ENCODE data around the genes TRPM3 and GCNT1.

- RAMPAGE, long total RNA: no peak
- RRBS, 2 experiments: no CpG with 5 or more reads among the region's 6 CpGs
CAGE:
- cytosol, long polyA minus RNA: no peak
- cytosol, long polyA plus RNA: no peak
- long polyA plus RNA: no peak
- nucleolus, long total RNA: no peak
- nucleus, long polyA plus RNA: no peak
- nucleus, long total RNA: no peak
These were observed 215.8 kb downstream of the TRPM3 start for GRCh38 chr9:70905591-70906113.

GRCh38 chr9:71120600-71121870 is at the start of gene TRPM3:
TRPM3 (minus strand) TSS chr9:71121621.
- RAMPAGE, long total RNA: no peak
- RRBS, 2 experiments: no CpG with 5 or more reads among the region's 27 CpGs
CAGE:
- cytosol, long polyA minus RNA: no peak
- cytosol, long polyA plus RNA: no peak
- long polyA plus RNA: no peak
- nucleolus, long total RNA: no peak
- nucleus, long polyA plus RNA: no peak
- nucleus, long total RNA: no peak

DNA sequence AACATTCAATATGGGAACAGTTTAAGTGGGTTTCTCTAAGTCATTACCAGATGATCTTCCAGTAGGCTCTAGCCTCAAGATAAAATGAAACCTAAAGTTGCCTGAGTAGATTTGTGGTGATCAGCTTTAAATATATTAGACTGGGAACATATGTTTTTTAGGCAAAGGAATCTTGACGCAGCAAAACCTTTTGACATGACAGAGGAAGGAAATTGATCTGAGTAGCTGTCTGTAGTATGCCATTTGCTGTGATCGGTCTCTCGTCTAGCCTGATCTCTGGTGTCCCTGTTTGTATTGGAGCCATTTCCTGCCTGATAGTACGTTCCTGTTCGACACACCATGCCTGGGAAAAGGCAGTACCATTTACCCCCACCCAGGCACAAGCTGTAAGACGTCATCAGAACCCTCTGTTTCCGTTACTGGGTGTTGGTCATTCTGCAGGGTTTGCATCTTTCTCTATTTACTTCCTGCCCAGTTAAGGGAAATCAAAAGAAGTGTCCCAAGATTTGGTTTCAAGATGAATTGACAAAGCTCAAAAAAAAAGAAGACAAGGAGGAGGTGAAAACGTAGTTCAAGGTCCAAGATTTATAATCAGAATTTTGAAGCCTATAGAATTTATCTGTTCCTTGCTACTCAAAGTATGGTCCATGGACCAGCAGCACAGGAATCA is 129.7 kb downstream of the CEMIP2 start:
- RAMPAGE, long total RNA: no peak
- RRBS, 2 experiments: no CpG with 5 or more reads among the region's 8 CpGs
CAGE:
- cytosol, long polyA minus RNA: no peak
- cytosol, long polyA plus RNA: no peak
- long polyA plus RNA: no peak
- nucleolus, long total RNA: no peak
- nucleus, long polyA plus RNA: no peak
- nucleus, long total RNA: no peak

DNA sequence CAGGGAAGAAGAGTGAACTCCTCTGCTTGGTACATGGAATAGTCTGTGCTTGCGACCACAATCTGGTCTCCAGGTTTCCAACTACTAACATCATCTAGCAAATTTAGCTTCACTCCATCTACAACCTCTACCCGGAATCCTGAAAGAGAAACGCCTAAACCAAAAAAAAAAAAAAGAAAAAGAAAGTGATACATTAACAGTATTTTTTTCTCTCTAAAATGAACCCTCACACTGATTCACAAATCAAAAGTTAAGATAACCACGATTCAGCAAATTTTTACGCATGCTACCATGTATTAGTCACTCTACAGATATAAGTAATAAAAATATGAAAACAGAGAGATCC is 33.5 kb downstream of the CEMIP2 start:
- RAMPAGE, long total RNA: no peak
- RRBS, 2 experiments: no CpG with 5 or more reads among the region's 5 CpGs
CAGE:
- cytosol, long polyA minus RNA: no peak
- cytosol, long polyA plus RNA: no peak
- long polyA plus RNA: no peak
- nucleolus, long total RNA: no peak
- nucleus, long polyA plus RNA: no peak
- nucleus, long total RNA: no peak

GRCh38 chr9:71768990-71770191 is 1.1 kb upstream of the CEMIP2 start:
- RAMPAGE, long total RNA: no peak
- RRBS, 2 experiments: 1 to 2% methylated on average over 41 of the region's 73 CpGs
CAGE:
- cytosol, long polyA minus RNA: no peak
- cytosol, long polyA plus RNA: no peak
- long polyA plus RNA: no peak
- nucleolus, long total RNA: no peak
- nucleus, long polyA plus RNA: no peak
- nucleus, long total RNA: no peak

- RAMPAGE, long total RNA: no peak
- RRBS, 2 experiments: no CpG with 5 or more reads among the region's 5 CpGs
CAGE:
- cytosol, long polyA minus RNA: no peak
- cytosol, long polyA plus RNA: no peak
- long polyA plus RNA: no peak
- nucleolus, long total RNA: no peak
- nucleus, long polyA plus RNA: no peak
- nucleus, long total RNA: no peak
These were observed 20.0 kb upstream of the GDA start for GRCh38 chr9:72129246-72129632.

DNA sequence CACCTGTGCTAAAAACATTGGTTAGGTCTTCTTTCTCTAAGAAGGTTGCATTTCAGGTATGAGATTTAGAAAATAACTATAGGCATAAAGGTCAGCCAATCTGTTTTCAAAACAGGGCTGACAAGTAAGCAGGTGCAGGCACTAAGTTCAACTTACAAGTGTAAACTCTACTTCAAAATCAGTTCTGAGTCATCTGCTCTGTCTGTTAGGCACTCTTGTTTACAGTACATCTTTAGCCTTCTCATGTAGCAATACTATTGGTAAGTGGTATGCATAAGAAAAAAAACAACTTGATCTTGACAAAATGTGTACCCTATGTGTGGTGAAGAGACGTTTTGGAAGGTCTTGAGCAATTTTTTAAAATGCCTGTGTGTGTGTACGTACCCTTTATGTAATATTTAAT is 31.5 kb upstream of the ZFAND5 start:
- RAMPAGE, long total RNA: no peak
- RRBS, 2 experiments: no CpG with 5 or more reads among the region's 2 CpGs
CAGE:
- cytosol, long polyA minus RNA: no peak
- cytosol, long polyA plus RNA: no peak
- long polyA plus RNA: no peak
- nucleolus, long total RNA: no peak
- nucleus, long polyA plus RNA: no peak
- nucleus, long total RNA: no peak

DNA sequence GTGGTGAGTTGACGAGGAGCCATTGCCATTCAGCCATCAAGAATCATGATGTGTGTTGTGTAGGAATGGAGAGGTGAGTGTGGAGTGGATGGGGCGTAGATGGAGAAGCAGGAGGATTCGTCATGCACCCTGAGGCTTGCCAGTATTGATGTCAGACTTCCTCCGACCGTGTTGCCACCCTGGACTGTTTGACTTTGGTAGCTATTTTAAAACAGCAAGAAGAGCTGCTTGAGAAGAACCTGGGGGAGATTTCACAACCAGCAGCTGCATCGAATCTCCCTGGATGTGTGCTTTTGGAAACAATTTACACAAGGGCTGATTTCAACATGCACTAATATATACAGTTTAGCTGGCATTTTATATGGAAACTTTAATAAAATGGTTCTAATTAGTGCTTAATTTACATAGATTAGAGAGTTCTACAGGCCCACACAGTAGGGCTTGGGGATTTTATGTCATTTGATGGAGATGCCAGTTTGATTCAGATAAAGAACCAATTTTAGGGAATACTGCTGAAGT is 64.4 kb downstream of the TMC1 start:
- RAMPAGE, long total RNA: no peak
- RRBS, 2 experiments: no CpG with 5 or more reads among the region's 6 CpGs
CAGE:
- cytosol, long polyA minus RNA: no peak
- cytosol, long polyA plus RNA: no peak
- long polyA plus RNA: no peak
- nucleolus, long total RNA: no peak
- nucleus, long polyA plus RNA: no peak
- nucleus, long total RNA: no peak

DNA sequence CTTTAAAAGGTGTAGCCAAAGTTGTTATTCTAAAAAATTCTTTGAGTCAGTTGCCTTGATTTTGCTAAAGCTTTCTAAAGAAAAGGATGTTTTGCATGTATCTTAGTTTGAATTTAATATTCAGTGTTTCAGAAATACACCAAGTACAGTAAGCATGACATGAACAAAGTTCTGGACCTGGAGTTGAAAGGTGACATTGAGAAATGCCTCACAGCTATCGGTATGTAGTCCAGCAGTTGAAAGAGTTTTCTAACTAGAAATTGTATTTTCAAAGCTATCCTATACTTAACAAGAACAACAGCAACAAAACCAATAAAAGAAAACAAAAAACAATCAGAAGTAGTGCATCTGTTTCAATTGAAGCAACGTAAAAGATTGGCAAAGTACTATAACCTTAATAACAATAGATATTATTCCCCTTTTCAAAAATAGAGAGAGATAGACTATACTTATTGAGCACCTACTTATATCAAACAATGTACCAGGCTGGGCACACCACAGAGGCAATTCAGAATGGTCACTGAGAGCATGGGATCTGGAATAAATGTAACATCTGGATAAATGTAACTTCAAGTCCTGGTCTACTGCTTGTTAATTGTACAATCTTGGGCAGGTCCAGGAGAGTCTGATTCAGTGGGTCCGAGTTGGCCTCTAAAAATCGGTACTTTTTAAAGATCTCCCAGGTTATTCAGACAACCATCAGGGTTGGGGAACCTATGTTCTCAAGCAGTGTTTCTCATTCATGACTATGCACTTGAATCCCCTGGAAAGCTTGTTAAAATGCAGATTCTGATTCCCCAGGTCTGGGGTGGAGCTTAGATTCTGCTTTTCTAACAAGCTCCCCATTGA is 14.5 kb downstream of the ANXA1 start:
- RAMPAGE, long total RNA: no peak
- RRBS, 2 experiments: no CpG with 5 or more reads among the region's 4 CpGs
CAGE:
- cytosol, long polyA minus RNA: no peak
- cytosol, long polyA plus RNA: no peak
- long polyA plus RNA: no peak
- nucleolus, long total RNA: no peak
- nucleus, long polyA plus RNA: no peak
- nucleus, long total RNA: no peak

- RAMPAGE, long total RNA: no peak
- RRBS, 2 experiments: no CpG with 5 or more reads among the region's 14 CpGs
CAGE:
- cytosol, long polyA minus RNA: no peak
- cytosol, long polyA plus RNA: no peak
- long polyA plus RNA: no peak
- nucleolus, long total RNA: no peak
- nucleus, long polyA plus RNA: no peak
- nucleus, long total RNA: no peak
These were observed 116.8 kb downstream of the TRPM6 start for GRCh38 chr9:74770911-74771422.

DNA sequence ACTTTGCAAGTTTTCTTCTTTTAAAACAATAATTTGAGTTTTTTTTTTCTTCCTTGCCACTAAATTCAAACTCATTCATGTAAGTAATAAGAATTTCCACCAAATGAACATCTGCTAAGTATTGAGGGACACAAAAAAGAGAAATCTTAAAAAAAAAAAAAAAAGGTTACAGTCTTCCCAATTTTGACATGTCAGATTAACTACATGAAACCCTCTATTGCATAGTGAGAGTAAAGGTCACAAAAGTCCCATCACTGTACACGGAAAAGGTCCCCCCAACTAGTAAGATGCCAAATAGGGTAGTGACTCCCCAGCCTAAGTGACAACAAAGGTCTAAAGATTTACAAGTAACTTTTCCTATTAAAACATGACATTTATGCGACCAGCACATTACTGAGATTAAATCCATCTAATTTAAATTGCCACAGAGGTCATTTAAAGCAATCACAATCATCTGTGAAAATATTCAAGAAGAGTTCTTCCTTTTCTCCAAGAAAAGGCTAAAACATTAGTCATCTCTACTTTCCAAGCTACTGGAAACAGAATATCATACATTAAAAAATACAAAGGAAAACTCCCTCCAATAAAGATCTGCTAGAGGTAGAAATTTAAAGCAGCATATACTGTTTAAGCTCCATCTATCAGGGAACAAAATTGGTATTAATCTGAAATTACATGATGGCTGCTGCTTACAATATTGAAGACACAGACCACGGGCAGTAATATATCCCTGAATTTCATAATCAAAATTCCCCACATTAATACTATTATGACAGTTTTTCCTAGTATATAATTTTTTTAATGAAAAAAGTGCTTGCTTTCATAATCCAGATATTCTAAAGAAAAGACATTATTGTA is 29.4 kb upstream of the C9orf40 start:
- RAMPAGE, long total RNA: no peak
- RRBS, 2 experiments: no CpG with 5 or more reads among the region's 3 CpGs
CAGE:
- cytosol, long polyA minus RNA: no peak
- cytosol, long polyA plus RNA: no peak
- long polyA plus RNA: no peak
- nucleolus, long total RNA: no peak
- nucleus, long polyA plus RNA: no peak
- nucleus, long total RNA: no peak

DNA sequence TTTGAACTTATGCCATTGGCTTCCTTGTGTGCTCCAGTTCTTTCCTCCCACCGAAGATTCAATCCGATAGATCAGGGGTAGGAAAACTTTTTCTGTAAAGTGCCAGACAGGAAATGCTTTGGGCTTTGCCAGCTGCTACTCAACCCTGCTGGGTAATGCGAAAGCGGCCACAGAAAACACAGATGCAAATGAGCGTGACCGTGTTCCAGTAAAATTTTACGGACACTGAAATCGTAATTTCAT is 721 bp downstream of the NMRK1 start:
- RAMPAGE, long total RNA: no peak
- RRBS, 2 experiments: no CpG with 5 or more reads among the region's 8 CpGs
CAGE:
- cytosol, long polyA minus RNA: no peak
- cytosol, long polyA plus RNA: no peak
- long polyA plus RNA: no peak
- nucleolus, long total RNA: no peak
- nucleus, long polyA plus RNA: no peak
- nucleus, long total RNA: no peak

- RAMPAGE, long total RNA: no peak
- RRBS, 2 experiments: no CpG with 5 or more reads among the region's 5 CpGs
CAGE:
- cytosol, long polyA minus RNA: no peak
- cytosol, long polyA plus RNA: no peak
- long polyA plus RNA: no peak
- nucleolus, long total RNA: no peak
- nucleus, long polyA plus RNA: no peak
- nucleus, long total RNA: no peak
These were observed 20.2 kb downstream of the OSTF1 start for GRCh38 chr9:75108397-75109123.

DNA sequence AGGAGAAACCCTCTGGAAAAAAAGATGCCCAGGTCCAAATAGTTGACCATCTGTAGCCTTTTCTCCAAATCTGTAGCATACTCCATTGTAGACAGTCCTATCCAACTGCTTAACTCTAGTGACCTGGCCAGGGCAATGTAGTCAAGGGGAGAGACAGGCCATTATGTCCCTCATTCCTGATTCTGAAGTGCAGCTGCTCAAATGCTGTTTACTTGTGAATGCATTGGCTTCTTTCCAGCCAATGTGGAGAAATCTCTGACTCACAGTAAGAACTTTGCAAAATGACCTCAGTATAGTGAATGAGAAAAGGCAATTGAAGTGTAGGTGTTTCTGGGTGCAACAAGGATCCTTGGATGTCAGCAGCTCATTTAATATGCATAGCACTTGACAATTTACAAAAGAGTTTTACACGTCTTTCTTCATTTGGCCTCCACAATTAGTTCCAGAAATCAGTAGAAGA is 367.1 kb downstream of the OSTF1 start:
- RAMPAGE, long total RNA: no peak
- RRBS, 2 experiments: no CpG with 5 or more reads among the region's 1 CpG
CAGE:
- cytosol, long polyA minus RNA: no peak
- cytosol, long polyA plus RNA: no peak
- long polyA plus RNA: no peak
- nucleolus, long total RNA: no peak
- nucleus, long polyA plus RNA: no peak
- nucleus, long total RNA: no peak

DNA sequence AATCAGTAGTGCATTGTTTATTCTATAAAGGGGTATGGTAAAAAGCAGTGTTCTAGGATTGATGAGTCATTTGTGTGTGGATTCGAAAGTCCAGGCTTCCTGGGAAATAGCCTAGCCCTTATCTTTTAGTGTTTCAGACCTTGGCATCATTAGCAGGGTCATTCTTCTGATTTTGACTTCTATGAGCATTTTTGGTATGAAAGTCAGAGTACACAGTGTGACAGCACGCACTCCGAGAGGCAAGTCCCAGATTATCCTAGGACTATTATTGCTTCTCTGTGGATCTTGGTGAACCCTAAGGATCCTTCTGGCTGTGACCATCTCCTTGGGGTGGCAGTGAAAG is 16.9 kb downstream of the PCSK5 start:
- RAMPAGE, long total RNA: no peak
- RRBS, 2 experiments: no CpG with 5 or more reads among the region's 3 CpGs
CAGE:
- cytosol, long polyA minus RNA: no peak
- cytosol, long polyA plus RNA: no peak
- long polyA plus RNA: no peak
- nucleolus, long total RNA: no peak
- nucleus, long polyA plus RNA: no peak
- nucleus, long total RNA: no peak

DNA sequence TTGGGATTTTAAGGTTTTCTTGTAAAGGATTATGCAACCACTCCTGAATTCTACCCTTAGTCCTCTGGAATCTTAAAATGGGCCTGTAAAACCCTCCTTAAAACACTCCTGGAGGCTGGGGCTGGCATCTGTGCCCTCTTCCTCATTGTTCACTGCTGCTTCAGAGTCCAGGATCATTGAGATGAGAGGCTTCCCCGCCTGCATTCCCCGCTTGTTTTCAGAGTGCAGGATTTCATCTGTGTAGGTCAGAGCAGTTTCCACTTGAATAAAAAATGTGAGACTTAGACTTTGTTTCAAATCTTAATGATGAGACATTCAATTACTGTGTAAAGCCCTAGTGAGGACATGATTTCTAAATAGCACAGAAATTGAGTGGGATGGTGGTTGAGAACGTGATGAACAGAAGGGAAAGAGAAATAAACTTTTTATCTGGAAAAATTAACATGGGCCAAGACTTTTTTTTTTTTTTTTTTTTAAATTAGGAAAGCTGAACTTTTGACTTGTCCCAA is 40.4 kb downstream of the PCSK5 start:
- RAMPAGE, long total RNA: no peak
- RRBS, 2 experiments: no CpG with 5 or more reads among the region's 3 CpGs
CAGE:
- cytosol, long polyA minus RNA: no peak
- cytosol, long polyA plus RNA: no peak
- long polyA plus RNA: no peak
- nucleolus, long total RNA: no peak
- nucleus, long polyA plus RNA: no peak
- nucleus, long total RNA: no peak

DNA sequence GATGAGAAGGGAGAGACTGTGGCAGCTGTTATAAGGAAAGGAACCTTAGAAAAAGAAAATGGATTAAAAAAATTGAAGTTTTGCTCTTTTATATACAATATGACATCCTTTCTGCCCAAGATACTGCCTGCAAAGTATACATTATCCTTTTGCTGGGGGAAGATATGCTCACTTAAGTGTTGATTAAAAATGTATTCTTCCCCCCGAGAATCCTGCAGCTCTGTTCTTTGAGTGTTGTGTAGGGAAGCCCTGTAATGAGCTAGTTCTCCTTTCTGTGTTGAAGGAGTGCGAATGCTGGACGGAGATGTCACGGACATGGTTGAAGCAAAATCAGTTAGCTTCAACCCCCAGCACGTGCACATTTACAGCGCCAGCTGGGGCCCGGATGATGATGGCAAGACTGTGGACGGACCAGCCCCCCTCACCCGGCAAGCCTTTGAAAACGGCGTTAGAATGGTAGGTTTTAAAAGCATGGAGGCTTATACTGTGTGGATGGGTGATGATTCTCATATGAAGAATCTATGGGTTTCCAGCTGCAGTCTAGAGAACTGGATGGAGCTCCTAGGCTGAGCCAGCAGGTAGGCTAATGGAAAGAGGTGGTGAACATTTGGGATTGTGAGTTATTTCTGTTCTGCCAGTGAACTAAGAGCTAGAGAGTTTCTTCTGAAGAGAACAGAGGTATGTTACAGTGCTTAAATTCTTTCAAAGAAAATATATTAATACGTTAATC is 181.1 kb downstream of the PCSK5 start:
- RAMPAGE, long total RNA: no peak
- RRBS, 2 experiments: 88% methylated on average over 2 of the region's 12 CpGs; no CpG with 5 or more reads in 1 of the 2 experiments
CAGE:
- cytosol, long polyA minus RNA: no peak
- cytosol, long polyA plus RNA: no peak
- long polyA plus RNA: no peak
- nucleolus, long total RNA: no peak
- nucleus, long polyA plus RNA: no peak
- nucleus, long total RNA: no peak

GRCh38 chr9:76373539-76373771 is 20.8 kb downstream of the RFK start:
- RAMPAGE, long total RNA: no peak
- RRBS, 2 experiments: no CpG with 5 or more reads among the region's 1 CpG
CAGE:
- cytosol, long polyA minus RNA: no peak
- cytosol, long polyA plus RNA: no peak
- long polyA plus RNA: no peak
- nucleolus, long total RNA: no peak
- nucleus, long polyA plus RNA: no peak
- nucleus, long total RNA: no peak

DNA sequence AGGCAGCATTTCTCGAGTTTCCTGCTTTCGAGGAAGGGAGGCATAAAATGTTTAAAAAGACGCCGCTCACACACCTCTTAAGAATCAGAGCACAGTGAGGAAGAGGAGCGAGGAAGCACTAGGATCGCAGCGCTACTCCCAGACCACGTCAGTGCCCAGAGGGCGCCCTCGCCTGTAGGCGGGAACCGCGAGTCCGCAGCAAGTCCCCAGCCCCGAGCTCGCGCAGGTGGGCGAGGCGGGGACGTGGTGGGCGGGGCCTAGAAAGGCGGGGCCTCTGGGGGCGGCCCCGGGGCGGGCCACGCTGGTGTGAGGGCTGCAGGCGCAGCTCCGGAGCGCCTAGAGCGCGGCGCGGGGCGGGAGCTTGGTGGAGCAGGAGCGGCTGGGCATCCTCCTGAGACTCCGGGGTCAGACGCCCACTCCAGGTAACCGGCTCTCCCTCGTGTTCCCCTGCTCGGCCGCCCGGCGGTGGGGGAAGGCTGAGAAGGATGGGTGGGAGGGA is at the start of gene GCNT1:
TSS of gene GCNT1 (plus strand) at position 299 of the 499 bp plus-strand sequence.
- RAMPAGE, long total RNA: no peak
- RRBS, 2 experiments: 1 to 2% methylated on average over 13 to 15 of the region's 43 CpGs
CAGE:
- cytosol, long polyA minus RNA: start-site peak on the plus strand centred at position 344 of the sequence, 10 bp wide, 53 reads
- cytosol, long polyA plus RNA: no peak
- long polyA plus RNA: no peak
- nucleolus, long total RNA: no peak
- nucleus, long polyA plus RNA: no peak
- nucleus, long total RNA: no peak

GRCh38 chr9:76460550-76460671 is 1.4 kb downstream of the GCNT1 start:
- RAMPAGE, long total RNA: no peak
- RRBS, 2 experiments: no CpG with 5 or more reads among the region's 2 CpGs
CAGE:
- cytosol, long polyA minus RNA: no peak
- cytosol, long polyA plus RNA: no peak
- long polyA plus RNA: no peak
- nucleolus, long total RNA: no peak
- nucleus, long polyA plus RNA: no peak
- nucleus, long total RNA: no peak